Esophagus muscularis mucosa (tissue), 4 donors: ENCODE measurements around a stretch of chr22.

- PRO-cap = no peak
- RAMPAGE, long total RNA, 4 experiments = no peak in any of the 4 experiments
Measured at GRCh38 chr22:46033694-46034251, 56.8 kb upstream of the WNT7B start.

DNA sequence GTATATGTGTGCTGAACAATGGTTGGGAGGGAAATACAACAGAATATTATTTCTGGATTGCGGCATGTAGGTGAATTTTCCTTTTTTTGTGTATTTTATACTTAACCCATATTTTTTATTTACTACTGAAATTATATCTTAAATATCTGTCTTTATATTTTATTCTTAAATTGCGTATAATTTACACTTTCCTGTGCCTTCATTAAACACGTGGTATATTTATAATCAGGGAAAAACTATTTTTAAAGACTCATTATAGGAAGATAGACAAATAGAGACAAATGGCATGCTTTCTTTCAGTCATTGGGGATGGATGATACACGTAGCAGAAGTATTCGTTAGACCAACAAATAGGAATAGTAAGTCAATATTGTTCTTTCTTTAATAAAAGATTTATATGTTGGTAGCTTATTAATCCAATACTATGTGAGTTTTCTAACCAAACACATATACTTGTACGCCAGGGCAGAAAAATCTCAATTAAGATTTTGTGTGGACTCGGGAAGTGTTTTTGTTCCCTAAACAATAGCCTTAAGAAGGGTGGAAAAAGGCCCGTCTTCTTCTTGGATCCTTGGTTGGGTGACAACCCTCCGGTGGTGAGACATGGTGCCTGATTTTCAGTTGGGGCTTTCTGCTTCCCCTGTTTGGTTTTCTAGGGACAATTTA is 83.3 kb upstream of the WNT7B start:
- PRO-cap = no peak
- RAMPAGE, long total RNA, 4 experiments = no peak in any of the 4 experiments

- PRO-cap = bidirectional peak, plus-strand start at chr22:46074152, minus-strand start at chr22:46074203; bidirectional peak, plus-strand start at chr22:46074280, minus-strand start at chr22:46074302
- RAMPAGE, long total RNA, 4 experiments = no peak in any of the 4 experiments
Measured at GRCh38 chr22:46073983-46074856, 76.1 kb upstream of the PPARA start.

- PRO-cap = no peak
- RAMPAGE, long total RNA, 4 experiments = no peak in any of the 4 experiments
Measured at GRCh38 chr22:46090765-46091350, 59.5 kb upstream of the PPARA start.

DNA sequence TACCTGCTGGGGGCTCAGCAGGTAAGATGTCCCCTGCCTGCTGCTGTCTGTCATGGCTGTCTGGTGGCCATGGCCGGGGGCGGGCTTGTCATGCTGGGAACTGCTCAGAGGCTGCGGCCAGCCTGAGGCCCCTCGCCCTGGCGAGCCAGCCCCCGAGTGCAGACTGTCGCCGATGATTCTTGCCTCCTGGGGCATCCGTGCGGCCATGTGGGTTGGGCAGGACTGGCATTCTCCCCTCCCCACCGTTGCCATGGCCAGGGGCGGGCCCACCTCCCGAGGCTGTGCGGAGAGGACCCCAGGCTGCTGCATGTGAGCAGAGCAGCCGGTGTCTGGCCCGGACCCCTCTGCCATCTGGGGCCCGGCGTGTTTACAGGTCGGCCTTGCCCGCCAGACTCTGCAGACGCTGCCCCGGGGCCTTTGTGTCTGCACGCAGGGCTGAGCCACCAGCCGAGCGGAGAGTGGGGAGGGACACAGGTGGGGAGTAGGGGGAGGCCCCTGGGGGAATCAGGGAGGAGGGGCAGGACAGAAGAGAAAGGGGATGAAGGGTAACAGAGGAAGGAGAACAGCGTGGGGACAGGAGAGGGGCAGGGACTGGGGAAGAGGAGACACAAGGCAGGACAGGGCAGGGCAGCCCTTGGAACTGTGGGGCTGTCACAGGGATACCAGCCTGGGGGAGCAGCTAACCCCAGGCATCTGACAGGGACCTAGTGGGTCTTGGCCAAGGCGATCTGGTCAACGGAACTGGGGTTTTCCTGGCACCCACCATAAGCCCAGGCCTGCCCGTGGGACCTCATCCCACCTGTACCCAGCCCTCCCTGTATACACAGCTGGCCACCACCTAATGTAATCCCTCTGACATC is 51.1 kb upstream of the PPARA start:
- PRO-cap = no peak
- RAMPAGE, long total RNA, 4 experiments = no peak in any of the 4 experiments

- PRO-cap = bidirectional peak, plus-strand start at chr22:46105730, minus-strand start at chr22:46105599
- RAMPAGE, long total RNA, 4 experiments = no peak in any of the 4 experiments
Measured at GRCh38 chr22:46105252-46105851, 45.0 kb upstream of the PPARA start.

DNA sequence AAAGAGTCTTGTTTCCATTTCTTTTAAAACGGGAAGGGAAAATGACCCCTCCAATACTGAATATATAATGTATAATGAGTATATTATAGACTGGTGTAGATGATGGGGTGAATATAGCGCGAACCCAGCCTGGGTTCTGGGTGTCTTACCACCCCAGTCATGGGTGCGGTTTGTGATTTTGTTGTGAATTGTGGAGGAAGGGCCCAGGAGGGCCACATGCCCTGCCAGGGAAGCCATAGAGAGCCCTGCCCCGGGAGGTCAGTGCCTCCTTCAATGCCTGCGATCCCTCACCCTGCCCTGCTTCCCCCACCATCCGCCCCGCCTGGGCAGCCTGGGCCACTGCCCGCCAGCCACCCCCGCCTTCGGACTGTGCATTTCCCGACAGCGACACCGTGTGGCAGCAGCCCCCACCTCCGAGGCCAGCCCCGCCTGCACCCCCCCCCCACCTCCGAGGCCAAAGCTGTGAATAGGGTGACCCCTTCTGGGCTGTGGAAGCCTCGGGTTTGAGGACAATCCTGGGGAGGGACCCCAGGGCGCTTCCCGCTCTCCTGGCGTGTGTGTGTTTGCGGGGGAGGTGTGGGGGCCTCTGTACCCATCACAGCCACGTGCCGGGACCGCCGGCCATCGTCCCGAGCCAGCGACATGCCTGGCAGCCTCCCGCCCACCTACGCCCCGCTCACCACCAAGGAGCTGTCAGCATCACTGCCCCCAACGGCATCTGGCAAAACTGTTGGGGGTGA is 33.9 kb upstream of the PPARA start:
- PRO-cap = no peak
- RAMPAGE, long total RNA, 4 experiments = no peak in any of the 4 experiments

DNA sequence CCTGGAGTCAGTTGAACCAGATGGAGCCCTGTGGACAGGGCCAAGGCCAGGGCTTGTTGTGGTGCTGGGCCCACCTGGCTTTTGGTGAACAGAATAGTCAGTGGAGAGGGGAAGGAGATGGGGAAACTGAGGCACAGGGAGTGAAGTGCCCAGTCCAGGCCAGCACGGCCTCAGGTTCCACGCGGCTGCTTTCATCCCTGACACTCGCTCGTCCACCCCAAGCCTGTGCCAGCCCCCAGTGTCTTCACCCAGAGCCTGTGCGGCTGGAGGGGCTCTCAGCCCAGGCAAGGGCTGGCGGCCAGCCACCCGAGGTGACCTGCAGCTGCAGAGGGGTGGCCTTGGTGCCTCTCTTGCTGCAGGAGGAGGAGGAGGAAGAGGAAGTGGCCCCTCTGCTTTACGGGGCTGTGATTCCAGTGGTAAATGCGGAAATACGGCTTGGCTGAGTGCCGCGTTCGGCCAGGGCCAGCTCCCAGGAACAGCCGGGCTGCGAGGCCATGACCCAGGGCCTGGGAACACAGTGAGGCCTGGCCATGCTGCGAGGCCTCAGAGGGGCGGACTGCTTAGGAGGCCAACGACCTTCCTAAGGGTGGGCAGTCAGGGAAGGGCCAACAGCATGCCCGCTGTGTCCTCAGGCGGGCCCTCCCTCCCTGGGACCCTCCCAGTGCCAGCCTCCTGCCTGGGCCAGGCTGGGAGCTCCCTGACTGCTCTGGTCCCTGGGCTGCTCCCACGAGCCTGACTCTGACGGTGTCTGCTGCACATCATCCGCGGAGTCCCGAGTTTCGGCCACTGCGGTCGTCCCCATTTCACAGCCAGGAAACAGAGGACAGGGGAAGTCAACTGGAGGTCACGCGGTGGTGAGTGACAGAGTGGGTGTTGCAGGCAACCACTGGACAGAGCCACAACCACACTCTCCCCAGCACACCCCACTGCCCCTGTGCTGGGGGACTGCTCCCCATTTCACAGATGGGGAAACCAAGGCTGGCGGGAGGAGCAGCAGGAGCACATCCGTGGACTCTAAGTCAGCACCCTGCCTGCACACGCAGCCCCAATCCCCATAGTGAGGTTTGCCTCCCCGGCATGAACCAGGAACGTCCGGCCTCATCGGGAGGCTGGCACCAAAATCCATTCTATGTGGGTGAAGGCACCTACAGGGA is 20.8 kb upstream of the PPARA start:
- PRO-cap = no peak
- RAMPAGE, long total RNA, 4 experiments = no peak in any of the 4 experiments

- PRO-cap = no peak
- RAMPAGE, long total RNA, 4 experiments = no peak in any of the 4 experiments
Measured at GRCh38 chr22:46148351-46148946, 1.9 kb upstream of the PPARA start.

GRCh38 chr22:46213976-46214502 is 36.1 kb downstream of the CDPF1 start:
- PRO-cap = no peak
- RAMPAGE, long total RNA, 4 experiments = no peak in any of the 4 experiments

DNA sequence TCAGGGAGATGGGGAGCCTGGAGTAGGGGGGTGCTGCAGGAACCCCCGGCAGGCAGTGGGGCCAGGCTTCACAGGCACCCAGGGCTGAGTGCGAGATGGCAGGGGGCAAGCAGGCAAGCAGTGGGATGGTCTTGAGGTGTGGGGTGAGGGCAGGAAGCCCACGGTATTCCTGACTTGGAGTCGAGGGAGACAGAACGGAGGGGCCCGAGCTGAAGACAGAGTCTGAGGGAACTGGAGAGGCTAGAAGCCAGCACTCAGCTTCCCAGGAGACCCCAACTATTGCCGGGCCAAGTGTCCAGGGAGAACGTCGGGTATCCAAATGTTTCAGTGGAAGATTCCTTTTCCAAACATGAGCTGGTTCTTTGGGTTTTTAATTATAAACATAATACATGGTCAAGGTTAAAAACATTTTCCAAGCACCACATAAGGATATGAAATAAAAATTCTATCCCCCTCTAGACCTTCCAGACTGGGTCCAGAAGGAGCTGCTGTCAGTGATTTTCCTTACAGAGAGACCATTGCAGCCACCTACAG is 5.9 kb downstream of the CDPF1 start:
- PRO-cap = no peak
- RAMPAGE, long total RNA, 4 experiments = no peak in any of the 4 experiments

DNA sequence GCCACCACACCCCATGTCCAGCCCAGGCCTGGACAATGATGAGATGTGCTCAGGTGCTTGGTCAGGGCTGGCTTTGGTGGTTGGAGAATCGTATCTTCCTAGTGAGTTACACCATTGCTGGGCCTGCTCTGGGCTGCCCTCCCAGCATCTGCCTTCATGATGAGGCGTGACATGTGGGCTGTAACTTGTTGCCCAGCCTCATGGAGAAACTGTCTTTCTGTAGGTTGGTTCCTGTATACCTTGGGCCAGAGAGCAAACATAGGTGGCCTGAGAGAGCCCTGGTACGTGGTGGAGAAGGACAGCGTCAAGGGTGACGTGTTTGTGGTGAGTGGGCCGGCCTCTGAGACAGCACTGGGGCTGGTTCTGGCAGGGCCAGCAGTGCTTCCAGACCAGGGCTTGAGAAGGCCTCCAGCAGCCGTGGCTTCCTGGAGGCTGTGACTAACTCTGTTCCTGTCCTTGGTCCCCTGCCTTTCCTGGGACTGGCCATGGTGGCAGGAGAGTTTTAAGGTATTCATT is 18.1 kb downstream of the TRMU start:
- PRO-cap = no peak
- RAMPAGE, long total RNA, 4 experiments = no peak in any of the 4 experiments

DNA sequence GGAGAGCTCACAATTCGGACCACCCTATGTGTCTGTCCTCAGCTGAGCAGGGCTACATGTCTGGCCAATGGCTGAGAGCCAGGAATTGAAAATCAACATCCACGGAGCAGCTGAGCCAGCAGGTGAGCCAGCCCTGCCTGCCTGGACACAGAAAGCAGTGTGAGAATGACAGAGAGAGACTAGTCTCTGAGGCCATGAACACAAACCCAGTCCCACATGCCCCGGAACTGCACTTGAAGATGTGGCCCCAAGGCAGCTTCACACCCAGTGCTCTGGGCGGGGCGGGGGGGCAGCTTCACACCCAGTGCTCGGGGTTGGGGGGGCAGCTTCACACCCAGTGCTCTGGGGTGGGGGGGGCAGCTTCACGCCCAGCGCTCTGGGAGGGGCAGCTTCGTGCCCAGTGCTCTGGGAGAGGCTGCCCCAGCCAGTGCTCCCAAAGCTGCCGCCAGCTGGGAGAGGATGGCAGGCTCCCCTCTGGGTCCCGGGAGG is 37.7 kb downstream of the TRMU start:
- PRO-cap = no peak
- RAMPAGE, long total RNA, 4 experiments = no peak in any of the 4 experiments

GRCh38 chr22:46376769-46377122 is 41.2 kb downstream of the TRMU start:
- PRO-cap = no peak
- RAMPAGE, long total RNA, 4 experiments = no peak in any of the 4 experiments

- PRO-cap = no peak
- RAMPAGE, long total RNA, 4 experiments = no peak in any of the 4 experiments
Measured at GRCh38 chr22:46379068-46379372, 43.5 kb downstream of the TRMU start.

- PRO-cap = no peak
- RAMPAGE, long total RNA, 4 experiments = no peak in any of the 4 experiments
Measured at GRCh38 chr22:46443700-46444119, 93.7 kb downstream of the CELSR1 start.

DNA sequence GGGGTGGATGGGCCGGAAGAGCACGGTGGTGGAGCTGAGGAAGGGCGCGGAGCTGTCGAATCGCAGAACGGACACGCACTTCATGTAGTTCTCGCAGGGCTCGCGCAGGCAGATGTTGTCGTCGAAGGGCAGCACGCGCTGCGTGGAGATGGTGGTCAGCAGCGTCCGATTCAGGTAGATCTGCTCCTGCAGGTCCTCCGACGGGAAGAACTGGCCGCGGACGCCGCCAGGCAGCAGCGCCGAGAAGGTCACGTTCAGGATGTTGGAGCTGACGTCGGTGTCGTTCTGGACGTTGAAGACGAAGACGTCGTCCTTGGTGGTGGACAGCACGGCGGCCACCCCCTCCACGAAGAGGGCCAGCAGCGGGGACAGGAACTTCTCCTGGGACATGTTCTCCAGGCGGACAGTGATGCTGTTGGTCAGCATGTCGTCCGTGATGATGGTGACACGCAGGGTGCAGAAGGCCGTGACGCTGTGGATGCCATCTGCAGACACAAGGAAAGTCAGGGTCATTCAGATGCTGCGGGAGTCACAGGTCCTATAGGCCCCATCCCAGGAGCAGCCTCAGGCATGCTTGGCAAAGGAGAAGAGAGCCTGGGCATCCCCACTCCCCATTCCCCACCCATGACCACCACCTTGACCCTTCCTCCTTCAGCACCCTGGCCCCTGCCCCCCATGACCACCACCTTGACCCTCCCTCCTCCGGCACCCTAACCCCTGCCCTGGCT is 73.4 kb downstream of the CELSR1 start:
- PRO-cap = no peak
- RAMPAGE, long total RNA, 4 experiments = no peak in any of the 4 experiments

- PRO-cap = no peak
- RAMPAGE, long total RNA, 4 experiments = no peak in any of the 4 experiments
Measured at GRCh38 chr22:46500196-46500758, 37.1 kb downstream of the CELSR1 start.

DNA sequence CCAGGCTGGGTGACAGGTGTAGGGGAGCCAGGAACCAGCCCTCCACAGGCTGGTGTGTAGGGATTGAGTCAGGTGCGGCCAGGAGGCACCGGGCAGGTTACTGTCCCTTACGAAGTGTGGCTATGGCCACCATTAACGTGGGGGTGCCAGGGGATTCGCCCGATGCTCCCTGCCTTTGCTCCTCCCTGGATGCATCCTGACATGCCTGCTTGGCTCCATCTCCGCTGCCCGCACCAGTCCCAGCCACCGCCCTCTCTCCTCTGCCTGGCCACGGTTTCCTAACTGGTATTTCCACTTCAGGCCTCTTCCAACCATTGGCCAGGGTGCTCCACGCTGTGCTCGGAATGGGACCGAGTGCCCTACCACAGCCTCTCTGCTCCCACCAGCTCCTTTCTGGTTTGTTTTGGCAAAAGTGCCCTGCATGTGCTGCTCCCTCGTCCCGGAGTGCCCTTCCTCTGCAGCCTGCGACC is 12.8 kb upstream of the GRAMD4 start:
- PRO-cap = no peak
- RAMPAGE, long total RNA, 4 experiments = no peak in any of the 4 experiments

- PRO-cap = no peak
- RAMPAGE, long total RNA, 4 experiments = no peak in any of the 4 experiments
Measured at GRCh38 chr22:46609048-46609417, 11.2 kb upstream of the GRAMD4 start.